Measurements from ENCODE around the gene NPR3.

DNA sequence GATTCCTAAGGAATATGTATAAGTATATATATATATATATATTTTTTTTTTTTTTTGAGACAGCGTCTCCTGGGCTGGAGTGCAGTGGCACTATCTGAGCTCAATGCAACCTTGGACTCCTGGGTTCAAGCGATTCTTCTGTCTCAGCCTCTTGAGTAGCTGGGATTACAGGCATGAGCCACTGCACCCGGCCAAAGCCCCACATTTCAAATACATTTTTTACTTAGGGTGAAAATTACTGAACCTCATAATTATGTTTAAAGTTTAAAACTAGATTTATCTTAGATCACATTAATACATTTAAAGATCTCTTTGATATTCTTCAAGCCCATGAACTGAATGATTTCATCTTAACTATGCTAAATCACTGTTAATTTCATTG is 377.3 kb downstream of the PRDM9 start:
- CAGE, long polyA plus RNA: no peak
- RRBS: no CpG with 5 or more reads among the region's 3 CpGs

- CAGE, long polyA plus RNA: no peak
- RRBS: 75% methylated on average over 6 of the region's 63 CpGs
Observed at GRCh38 chr5:23950925-23952257, 444.0 kb downstream of the PRDM9 start.

DNA sequence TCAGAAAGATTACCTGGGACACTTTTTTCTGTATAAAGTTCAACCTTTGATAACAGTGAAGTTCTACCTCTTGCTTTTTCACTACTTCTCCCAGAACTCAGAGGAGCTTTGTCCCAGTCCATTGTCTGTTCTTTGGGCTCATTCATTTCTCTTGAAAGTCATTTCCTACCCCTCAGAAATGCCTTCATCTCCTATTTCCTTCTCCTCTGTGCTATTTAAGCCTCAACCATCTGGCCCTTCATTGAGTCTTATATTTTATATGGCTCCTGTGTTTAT is 16.4 kb upstream of the CDH10 start:
- CAGE, long polyA plus RNA: no peak

DNA sequence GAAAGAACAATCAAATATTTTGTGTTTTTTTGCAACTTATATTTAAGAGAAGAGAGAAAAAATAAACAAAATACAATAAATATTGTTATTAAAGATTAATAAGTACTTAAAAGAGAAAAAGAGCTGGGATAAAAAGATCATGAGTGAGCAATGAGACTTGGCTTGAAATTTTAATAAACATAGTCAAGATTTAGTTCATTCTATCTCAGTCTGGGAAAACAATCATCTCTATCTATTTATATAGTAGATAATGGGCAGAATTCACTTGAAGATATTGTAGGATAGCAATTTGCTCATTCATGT is 669.3 kb downstream of the CDH9 start:
- CAGE, long polyA plus RNA: no peak

GRCh38 chr5:28954113-28954453 is 1915.7 kb upstream of the CDH9 start:
- CAGE, long polyA plus RNA: no peak
- RRBS: no CpG with 5 or more reads among the region's 3 CpGs

GRCh38 chr5:31194719-31195355 is 1.4 kb downstream of the CDH6 start:
- CAGE, long polyA plus RNA: start-site peak on the minus strand at chr5:31195141-31195217, 8 and 5 reads in 2 replicates
- RRBS: no CpG with 5 or more reads among the region's 11 CpGs

- CAGE, long polyA plus RNA: no peak
- RRBS: no CpG with 5 or more reads among the region's 4 CpGs
Observed at GRCh38 chr5:31335931-31336376, 142.5 kb downstream of the CDH6 start.

GRCh38 chr5:31671342-31671684 is 32.4 kb downstream of the PDZD2 start:
- CAGE, long polyA plus RNA: no peak
- RRBS: no CpG with 5 or more reads among the region's 6 CpGs

DNA sequence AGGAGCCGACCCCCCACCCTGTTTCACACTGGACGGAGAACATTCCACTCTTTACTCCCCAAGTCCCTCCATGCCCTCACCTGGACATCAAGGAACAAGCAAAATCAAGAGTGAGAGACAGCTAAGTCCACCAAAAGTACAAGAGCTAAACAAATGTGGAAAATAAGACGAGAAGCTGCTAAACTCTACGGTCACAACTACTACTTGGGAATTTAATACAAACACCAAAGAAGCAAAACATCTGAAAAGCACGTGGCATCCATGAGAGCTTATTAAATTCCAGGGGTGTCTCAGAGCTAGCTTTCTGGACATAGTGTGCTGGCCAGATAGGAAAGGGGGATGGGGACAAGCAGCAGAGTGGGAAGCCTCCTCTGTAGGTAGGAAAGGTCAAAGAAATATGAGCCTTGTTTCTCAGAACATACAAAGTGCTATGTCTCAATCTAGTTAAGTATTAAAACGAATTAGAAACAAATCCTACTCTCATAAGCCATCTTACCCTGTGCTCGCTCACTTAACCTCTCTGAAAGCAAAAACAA is 51.3 kb upstream of the GOLPH3 start:
- CAGE, long polyA plus RNA: no peak
- RRBS: no CpG with 5 or more reads among the region's 7 CpGs

- CAGE, long polyA plus RNA: no peak
- RRBS: no CpG with 5 or more reads among the region's 14 CpGs
Observed at GRCh38 chr5:32233421-32234642, 59.7 kb upstream of the GOLPH3 start.

- CAGE, long polyA plus RNA: no peak
- RRBS: no CpG with 5 or more reads among the region's 2 CpGs
Observed at GRCh38 chr5:32251375-32251583, 61.5 kb downstream of the MTMR12 start.

DNA sequence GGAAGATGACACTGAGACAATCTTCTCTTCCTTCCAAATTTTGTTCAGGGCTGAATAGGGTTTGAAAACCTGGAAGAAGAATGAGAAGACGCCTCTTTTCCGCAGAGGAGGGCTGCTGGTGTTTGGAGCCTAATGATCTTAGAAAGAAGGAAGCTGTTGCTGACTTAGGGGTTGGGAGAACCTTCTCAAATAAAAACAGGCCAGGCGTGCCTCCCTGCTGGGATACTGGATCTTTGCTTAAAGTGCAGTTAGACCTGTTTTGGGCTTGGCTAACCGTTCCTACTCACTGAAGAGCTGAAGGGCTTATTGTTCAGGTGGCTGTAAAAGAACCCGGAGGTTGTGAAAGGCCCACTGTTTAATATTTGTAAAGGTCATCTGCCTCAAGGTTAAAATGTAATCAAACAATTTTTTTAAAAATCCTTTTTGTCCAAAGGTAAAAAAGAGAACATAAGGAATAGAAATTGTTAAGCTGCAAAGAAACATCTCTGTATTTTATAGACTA is 18.4 kb upstream of the MTMR12 start:
- CAGE, long polyA plus RNA: no peak
- RRBS: no CpG with 5 or more reads among the region's 5 CpGs

- CAGE, long polyA plus RNA: no peak
- RRBS: no CpG with 5 or more reads among the region's 9 CpGs
Observed at GRCh38 chr5:32390909-32391500, 53.5 kb downstream of the ZFR start.

DNA sequence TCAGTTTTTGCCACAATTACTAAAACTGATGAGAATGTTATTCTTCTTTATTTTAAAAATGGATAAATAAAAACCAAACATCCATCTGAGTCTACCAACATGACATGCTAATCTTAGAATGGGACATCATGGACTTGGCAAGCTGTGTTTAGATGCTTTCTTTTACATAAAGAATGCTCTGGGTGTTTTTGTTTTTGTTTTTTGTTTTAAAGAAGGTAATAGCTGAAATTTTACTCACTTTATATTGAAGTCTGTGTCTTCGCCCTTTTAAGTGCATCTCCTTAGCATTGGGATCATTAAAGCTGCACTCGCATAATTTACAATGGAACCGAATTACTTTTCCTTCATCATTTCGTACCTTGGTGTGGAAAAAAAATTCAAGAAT is 47.6 kb downstream of the ZFR start:
- CAGE, long polyA plus RNA: no peak
- RRBS: no CpG with 5 or more reads among the region's 4 CpGs

- CAGE, long polyA plus RNA: no peak
- RRBS: no CpG with 5 or more reads among the region's 6 CpGs
Observed at GRCh38 chr5:32505128-32505710, 60.7 kb upstream of the ZFR start.

DNA sequence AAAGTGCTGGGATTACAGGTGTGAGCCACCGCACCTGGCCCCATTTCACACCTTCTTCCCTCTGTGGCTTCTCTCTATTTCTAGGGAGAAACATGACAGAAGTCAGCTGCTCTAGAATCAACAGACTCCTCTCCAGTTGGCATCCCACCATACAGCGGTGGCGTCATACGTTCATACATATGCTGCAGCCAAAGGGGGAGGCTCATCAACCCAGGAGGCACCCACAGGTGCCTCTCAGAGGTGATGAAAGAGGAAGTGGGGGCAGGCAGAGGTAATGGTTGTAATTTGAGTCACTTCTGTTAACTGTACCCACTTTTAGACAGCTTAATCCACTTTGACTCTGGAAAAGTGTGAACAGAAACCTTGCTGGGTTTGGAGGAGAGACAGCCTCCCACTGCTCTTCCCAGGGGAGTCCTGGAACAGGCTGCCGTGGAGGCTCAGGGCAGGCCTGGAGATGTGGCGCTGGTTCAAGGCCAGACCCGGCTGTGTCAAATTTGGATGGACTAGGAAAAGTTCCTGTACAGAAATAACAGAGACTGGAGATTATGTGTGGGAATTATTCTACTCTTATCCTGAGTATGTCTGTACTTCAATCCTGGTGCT is 47.2 kb upstream of the SUB1 start:
- CAGE, long polyA plus RNA: no peak
- RRBS: no CpG with 5 or more reads among the region's 7 CpGs

DNA sequence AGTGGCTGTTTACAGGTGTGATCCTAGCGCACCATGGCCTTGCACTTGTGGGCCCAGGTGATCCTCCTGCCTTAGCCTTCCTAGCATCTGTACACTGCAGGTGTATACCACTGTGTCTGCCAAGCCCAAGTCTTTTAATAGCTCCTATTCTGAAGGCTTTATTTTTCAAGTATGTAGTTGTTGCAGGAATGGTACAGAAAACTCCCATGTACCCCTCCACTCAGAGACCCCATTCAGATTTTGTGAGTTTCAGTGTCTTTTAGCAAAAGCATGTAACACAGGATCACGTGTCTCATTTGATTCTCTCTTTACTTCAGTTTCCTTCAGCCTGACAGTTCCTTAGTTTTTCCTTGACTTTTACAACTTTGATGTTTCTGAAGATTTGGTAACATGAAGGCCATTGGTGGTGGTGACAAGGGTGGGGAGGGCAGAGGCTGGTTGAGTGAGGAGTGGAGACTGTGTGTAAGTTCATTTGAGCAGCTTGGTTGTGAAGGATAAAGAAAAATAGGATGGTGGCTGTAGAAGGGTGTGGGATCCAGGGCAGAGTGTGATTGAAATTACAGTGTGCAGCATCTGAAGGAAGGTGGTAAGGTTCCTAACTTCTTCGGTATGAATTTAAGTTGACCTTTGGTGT is 20.3 kb downstream of the SUB1 start:
- CAGE, long polyA plus RNA: no peak
- RRBS: no CpG with 5 or more reads among the region's 3 CpGs

GRCh38 chr5:32710935-32711562 is at the start of gene NPR3:
NPR3 (plus strand) TSS chr5:32711321.
- CAGE, long polyA plus RNA: no peak
- RRBS: 3% methylated on average over 9 of the region's 35 CpGs

GRCh38 chr5:32713289-32714546 is 2.6 kb downstream of the NPR3 start:
- CAGE, long polyA plus RNA: no peak
- RRBS: 11% methylated on average over 27 of the region's 73 CpGs

DNA sequence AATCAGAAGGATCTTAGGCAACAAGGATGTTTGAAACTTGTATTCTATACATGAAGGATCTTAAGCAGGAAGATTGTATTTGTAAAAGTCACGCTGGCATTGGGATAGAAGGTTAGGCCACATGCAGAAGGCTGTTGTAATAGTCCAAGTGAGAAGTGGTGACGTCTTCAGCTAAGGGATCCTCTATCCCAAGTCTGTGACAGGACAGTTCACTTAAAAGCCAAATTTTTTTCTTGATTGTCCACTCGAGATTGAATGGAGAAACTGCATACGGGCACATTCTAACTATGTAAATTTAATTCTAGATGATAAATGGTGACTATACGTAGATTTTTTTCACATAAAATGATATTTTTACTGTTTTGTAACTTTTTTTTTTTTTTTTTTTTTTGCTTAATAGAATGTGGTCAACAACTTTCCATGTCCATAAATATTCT is 1.2 kb downstream of the TARS1 start:
- CAGE, long polyA plus RNA: no peak
- RRBS: no CpG with 5 or more reads among the region's 5 CpGs